ENCODE measurements around a stretch of chr4.

GRCh38 chr4:119298087-119298797 lies 2.2 kb downstream of the C4orf3 start:
- RRBS = no CpG with 5 or more reads among the region's 5 CpGs

GRCh38 chr4:119322212-119322646 lies 291 bp upstream of the FABP2 start:
- RRBS = no CpG with 5 or more reads among the region's 3 CpGs

GRCh38 chr4:119454014-119454695 lies 132.2 kb upstream of the FABP2 start:
- RRBS = no CpG with 5 or more reads among the region's 31 CpGs

DNA sequence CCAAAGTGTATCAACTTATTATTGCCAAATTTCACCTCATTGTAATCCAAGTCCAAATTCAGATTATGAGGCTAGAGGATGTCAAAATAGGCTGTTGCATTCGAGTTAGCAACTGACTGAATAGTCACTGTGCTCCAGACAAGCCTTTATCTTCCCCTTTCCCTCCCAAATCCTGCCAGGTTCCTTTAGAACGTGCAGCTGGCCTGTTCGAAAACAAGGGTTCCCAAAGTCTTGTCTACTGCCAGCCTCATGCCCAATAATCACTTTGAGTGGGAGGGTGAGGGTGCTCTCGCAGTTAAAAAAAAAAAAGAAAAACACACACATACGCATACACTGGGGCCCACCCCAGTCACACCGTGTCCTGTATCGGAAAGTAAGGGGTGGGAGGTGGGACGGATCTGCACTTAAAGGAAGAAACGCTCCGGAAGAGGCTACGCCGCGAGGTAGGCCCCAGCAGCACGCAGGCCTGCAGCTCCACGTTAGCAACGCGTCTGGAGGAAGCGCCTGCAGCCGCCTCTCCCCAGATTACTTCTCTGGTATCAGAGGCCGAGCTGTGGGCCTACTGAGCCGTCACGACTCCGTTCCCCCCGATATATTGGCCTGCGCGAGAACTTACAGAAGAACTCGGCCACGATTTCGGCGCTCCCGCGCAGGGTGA lies 473 bp downstream of the MAD2L1 start:
- RRBS = no CpG with 5 or more reads among the region's 32 CpGs

- RRBS = no CpG with 5 or more reads among the region's 8 CpGs
Measured at GRCh38 chr4:120749254-120749963, 173.1 kb downstream of the PRDM5 start.

DNA sequence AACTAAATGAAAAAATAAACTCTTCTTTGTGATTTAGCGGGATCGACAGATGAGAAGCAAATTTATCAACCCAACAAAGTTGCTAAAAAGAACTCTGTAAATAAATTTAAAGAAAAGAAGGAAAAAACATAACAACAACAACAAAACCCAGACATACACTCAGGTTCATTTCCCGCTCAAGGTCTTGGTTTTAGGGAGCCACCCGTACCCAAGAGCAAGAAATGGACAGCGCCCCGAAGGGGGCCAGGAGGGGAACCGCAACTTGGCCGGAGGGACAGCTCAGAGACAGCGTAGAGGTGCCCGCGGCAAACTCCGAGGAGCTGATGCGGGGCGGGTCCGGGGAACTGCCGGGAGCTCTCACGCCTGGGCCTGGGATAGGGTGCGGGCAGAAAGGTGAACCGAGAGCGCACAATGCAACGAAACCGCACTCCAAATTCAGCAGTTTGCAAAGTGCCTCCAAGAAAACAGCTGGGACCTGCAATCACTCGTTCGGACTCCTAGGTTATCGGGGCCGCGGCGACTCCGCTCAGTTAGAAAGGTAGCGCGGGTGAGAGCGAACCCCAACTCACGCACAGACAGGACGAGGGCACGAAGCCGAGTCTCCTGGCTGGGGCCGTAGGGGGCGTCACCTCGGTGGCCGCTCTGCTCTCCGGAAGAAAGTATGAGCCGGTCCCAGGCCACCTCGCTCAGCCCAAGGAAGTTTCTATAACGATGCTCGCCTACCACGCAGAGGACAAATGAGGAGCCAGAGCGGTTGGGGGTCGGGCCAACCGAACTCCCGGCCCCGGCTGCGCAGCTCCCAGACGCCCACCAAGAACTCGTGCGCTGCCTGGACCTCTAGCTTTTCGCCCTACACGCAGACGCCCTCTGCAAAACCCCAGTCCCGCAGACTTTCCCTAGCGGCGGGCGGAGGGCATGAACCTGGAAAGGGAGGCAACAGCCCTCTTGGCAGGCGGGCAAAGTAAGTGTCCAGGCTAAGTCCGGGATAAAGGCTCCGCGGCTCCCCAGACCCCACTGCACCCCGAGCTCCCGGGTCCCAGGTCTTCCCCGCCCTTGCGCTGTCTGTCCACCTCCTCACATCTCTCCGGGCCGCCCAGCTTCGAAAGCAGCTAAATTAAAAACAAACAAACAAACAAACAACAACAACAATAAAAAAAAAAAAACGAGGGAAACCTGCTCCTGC lies 1.3 kb downstream of the NDNF start:
- RRBS = 3% methylated on average over 16 of the region's 74 CpGs

DNA sequence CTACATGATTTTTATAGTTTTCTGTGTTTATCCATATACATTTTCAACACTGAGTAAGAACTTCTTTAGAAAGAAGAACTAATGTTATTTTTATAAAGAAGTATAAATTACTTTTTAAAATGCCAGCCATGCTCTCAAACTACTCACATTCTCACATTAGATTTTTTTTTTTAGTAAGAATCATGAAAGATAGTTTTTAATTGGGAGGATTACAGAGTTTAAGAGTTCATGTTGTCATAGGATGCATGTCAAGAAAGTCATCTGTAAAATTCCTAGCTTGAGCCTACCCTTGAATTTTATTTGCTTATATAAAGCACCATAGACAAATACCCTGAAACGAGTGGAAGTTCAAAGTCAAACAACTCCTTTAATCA lies 17.7 kb upstream of the TNIP3 start:
- RRBS = no CpG with 5 or more reads among the region's 1 CpG

DNA sequence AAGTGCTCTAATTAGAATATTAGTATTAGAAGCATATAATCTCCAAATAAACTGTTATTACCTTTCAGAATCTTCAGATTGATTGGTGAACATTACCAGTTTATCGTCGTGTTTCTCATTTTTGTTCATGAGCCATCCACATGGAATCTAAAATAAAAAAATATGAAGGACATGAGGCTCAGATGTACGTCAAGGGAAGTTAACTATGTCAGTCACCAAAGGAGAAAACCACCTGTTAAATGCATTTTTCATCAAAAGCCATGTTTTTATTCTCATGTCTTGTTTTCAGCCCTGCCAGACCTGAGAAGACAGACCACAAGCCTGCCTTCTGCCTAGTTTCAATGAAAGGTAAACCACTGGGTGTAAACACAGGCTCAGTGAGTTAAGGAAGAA lies 52.2 kb upstream of the TNIP3 start:
- RRBS = no CpG with 5 or more reads among the region's 3 CpGs

- RRBS = no CpG with 5 or more reads among the region's 2 CpGs
Measured at GRCh38 chr4:121669472-121669785, 27.4 kb downstream of the ANXA5 start.

- RRBS = no CpG with 5 or more reads among the region's 1 CpG
Measured at GRCh38 chr4:121681511-121681803, 15.3 kb downstream of the ANXA5 start.

GRCh38 chr4:121813432-121814101 lies 10.1 kb downstream of the CCNA2 start:
- RRBS = no CpG with 5 or more reads among the region's 1 CpG

GRCh38 chr4:122295703-122296480 lies 82.9 kb upstream of the ADAD1 start:
- RRBS = no CpG with 5 or more reads among the region's 3 CpGs

DNA sequence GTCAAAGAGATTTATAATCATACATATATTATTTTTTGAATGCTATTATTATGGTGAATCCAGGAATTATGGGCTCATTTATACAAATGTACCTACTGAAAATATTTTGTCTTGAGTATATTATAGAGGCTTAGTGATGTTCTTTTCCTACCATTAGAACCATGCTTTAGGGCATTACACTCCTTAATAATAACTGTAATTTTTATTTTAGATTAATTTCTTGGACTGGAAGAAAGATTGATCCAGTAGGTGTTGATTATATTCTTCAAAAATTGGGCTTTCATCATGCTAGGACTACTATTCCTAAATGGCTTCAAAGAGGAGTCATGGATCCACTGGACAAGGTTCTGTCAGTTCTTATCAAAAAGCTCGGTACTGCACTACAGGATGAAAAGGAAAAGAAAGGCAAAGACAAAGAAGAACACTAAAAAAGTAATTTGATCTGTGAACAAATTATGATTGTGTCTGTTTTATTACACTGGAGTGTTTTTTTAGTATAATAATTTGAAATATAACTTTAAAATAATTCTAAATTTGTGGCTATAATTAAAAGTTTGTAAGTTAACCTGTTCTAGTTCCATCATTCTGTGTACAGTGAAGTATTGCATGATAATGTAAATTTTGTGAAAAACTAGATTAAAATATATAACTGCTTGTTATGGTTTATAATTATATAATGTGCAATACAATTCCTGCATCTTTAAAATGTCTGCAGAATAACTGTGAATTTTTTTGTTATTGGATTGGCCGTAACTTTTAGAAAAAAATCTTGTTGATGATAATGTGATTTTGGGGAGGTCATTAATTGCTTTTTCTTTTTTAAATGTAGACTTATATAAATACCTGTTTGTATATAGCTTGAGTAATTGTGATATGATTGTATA lies 16.7 kb upstream of the ADAD1 start:
- RRBS = no CpG with 5 or more reads among the region's 2 CpGs

GRCh38 chr4:122458458-122458837 lies 1.9 kb upstream of the IL2 start:
- RRBS = no CpG with 5 or more reads among the region's 5 CpGs

DNA sequence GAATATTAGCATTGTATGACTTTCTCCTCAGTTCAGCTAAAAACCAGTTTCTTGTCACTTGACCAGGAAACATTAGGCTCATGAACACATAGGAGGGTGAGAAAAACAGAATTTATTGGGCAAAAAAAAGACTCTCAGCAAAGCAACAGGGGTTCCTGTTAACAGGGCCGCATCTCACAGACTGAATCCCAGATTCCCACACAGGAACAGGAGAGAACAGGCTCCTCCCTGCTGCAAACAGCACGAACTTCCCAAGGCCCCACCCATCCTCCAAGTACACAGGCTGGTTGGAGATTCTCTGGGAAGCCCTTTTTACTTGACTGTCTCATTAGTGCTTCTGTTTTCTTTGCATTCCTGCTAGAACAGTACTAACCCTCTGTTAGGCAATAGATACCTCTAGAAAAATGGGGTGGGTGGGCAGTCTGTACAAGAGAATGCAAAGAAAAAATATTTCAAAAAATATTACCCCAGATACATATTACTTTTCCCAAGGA lies 52.4 kb upstream of the IL21 start:
- RRBS = no CpG with 5 or more reads among the region's 2 CpGs

GRCh38 chr4:123350085-123350514 lies 46.5 kb upstream of the SPRY1 start:
- RRBS = no CpG with 5 or more reads among the region's 6 CpGs

- RRBS = no CpG with 5 or more reads among the region's 5 CpGs
Measured at GRCh38 chr4:123488708-123489423, 92.3 kb downstream of the SPRY1 start.

DNA sequence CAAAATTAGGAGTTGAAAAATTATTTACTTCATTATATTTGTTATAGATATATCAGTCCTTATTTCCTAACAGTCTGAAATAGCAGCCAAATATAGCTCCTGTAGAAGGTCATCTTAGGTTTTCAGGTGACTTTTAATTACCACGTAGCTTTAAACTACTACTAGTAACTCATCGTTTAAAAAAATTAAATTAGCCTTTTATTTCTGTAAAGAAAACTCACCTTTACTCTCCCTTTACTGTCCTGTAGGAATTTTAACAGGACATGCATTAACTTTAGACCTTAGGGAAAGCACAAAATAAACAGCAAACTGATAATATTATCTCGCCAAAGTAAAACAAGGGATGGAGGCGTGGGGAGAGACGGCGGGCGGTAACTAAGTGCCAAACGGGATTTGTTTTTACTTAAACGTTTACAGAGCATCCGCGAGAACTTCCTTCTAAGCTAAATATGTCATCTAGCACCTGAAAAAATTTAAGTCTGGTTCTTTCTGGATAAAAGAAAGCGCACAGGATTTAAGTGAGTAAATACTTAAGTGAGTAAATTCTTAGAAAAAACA lies 108.3 kb downstream of the SPRY1 start:
- RRBS = no CpG with 5 or more reads among the region's 12 CpGs

- RRBS = no CpG with 5 or more reads among the region's 6 CpGs
Measured at GRCh38 chr4:123588917-123589290, 192.3 kb downstream of the SPRY1 start.